ENCODE measurements around the genes ENPP4 and MEP1A.

- PRO-cap, result no peak
Measured at GRCh38 chr6:44200691-44201630, 15.8 kb upstream of the MYMX start.

- PRO-cap, result no peak
Measured at GRCh38 chr6:44222176-44222478, 1.3 kb upstream of the SLC29A1 start.

DNA sequence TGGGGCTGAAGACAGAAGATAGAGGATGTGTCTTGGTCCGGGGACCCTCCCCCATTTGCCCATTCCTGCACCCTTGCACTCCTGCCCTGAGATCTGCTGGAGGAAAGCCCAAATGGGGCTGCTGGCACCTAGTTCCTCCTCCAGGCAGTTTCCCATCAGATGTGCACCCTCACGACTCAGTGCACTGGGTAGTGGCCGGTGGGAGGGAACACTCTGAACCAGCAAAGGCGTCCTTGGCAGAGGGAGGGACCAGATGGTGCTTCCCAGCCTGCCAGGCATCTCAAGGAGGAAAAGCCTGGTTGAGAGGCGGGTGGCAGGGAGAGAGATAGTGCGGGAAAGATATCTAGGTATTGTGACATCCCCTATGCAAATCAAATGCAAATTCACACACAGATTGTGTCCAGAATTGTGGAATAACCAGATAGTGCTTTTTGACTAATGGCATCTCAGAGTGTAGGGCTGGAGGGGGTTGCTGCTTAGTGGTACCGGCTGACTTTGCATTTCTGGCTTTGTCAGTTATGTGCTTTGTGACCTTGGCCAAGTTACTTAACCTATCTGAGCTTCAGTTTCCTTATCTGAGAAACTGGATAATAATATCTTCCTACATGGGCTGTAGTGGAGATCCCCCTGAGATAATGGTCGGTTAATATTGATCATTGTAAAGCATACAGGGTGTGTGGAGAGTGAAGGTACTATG, 7.6 kb downstream of the TCTE1 start:
- PRO-cap, result no peak

DNA sequence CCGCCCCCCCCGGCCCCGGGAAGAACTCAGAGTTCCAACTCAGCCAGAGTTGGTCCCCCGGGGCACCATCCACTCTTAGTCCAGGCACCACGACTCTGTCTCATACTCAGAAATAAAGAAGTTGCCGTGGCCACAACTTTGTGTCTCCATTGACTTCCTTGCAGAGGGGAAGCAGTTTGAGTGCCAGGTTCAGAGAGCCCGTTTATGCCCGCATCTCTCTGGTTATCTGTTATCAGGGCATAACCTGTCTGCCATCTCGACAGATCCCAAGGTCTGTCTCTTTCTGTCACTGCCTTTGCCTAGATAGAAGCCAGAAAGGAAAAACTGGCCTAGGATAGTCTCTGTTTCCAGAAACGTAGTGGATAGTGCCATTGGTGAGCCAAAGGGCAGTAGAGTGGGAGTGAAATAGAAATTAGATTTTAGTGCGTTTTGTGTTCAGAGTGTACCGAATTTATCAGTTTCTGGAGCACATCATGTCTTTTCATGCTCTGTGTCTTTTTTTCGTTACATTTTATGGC, 708 bp downstream of the CDC5L start:
- PRO-cap, result unidirectional peak, minus-strand start at position 279 of the sequence

- PRO-cap, result no peak
Measured at GRCh38 chr6:44390165-44390586, 2.7 kb downstream of the CDC5L start.

DNA sequence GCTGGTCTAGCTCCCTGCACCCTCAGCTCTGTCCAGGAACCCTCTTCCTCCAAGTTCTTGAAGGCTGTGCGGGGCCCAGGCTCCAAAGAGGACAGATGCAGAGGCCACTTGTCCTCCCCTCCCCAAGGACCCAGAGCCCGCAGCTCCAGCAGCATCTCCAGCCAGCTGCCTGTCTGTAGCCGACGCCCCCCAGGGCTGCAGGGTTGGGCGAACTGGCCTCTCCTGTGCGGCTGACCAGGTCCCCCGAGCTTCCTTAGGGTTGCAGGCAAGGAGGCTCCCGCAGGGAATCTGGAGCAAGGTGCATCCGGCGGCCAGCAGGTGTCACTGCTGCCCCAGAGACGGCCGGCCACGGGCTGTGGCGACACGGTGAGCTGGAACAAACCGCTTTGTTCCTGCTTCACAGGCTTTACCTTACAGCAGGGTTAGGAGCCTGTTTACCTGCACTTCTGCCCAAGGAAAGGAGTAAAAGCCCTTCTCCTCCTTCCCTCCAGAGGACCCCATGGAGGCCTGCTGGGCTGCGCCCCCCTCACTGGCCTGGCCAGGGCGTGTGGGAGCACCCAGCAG, 88.1 kb downstream of the CDC5L start:
- PRO-cap, result no peak

DNA sequence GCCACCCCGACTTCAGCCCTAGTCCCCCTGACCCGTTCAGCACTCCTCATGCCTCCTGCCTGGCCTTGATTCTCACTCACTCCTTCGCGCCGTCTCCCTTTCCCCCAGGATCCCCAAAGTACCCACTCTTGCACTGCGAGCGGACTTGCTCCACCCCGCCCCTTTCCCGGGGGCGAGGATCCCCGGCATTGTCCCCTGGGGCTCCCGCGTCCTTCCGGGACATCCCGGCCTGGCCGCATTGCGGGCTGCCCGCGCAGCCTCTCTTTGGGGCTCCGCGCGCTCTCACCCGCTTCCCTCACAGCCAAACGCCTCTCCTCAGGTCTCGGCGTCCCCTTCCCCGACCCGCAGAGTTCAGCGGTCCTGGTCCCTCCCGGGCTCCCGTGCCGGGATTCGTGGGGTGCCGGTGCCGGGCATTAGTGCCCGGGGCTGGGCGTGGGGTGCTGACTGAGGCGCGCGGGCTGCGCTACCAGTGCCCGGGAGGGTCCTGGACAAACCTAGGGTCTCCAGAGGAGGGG, 45.5 kb upstream of the SUPT3H start:
- PRO-cap, result bidirectional peak, plus-strand start at position 222 of the sequence, minus-strand start at position 161 of the sequence; bidirectional peak, plus-strand start outside the sequence, minus-strand start at position 297 of the sequence

- PRO-cap, result no peak
Measured at GRCh38 chr6:45437200-45437644, 59.5 kb upstream of the SUPT3H start.

- PRO-cap, result no peak
Measured at GRCh38 chr6:45951527-45952539, 63.8 kb downstream of the CLIC5 start.

GRCh38 chr6:46053034-46053598, 37.5 kb upstream of the CLIC5 start:
- PRO-cap, result bidirectional peak, plus-strand start at chr6:46053397, minus-strand start at chr6:46053177

DNA sequence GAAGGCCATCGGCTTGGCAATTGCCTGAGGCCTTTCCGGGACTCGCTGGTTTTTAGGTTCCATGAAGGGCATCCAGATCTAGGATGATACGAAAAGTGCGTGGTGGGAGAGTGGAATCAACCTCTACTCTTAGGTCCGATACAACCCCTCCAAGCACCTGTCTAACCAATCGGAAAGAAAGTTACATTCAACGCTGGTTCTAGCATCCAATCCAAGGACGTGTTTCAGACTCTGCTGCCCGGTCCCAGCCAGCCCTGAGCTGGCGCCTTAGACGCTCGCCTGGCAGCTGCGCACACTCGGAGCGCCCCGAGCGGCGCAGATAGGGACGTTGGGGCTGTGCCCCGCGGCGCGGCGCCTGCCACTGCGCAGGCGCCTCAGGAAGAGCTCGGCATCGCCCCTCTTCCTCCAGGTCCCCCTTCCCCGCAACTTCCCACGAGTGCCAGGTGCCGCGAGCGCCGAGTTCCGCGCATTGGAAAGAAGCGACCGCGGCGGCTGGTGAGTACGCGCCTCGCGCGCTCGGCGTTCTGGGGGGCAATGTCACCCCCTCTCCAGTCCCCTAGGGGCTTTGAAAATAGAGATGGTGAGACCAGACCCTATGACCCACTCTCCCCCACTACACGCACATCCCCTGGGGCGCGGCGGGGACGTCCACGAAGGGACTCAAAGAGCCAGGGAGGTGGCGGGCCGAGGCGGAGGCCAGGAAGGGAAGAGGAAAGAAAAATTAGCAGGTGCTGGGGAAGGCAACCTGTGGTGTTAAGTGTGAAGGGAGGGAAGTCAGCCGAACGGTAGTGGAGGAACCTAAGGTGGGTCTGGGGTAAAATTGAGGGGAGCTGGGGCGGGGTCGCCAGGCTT, at the start of gene ENPP4:
TSS of gene ENPP4 (plus strand) at position 295 of the 852 bp plus-strand sequence.
- PRO-cap, result bidirectional peak, plus-strand start at position 270 of the sequence, minus-strand start at position 125 of the sequence

DNA sequence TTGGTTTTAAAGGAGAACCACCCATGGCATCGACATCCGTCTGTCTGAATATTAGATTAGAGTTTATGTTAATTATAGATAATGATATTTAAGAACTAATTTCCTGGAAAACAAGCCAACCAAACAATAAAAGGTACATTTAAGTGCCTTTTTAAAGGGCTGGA, 640 bp downstream of the ENPP4 start:
- PRO-cap, result no peak

DNA sequence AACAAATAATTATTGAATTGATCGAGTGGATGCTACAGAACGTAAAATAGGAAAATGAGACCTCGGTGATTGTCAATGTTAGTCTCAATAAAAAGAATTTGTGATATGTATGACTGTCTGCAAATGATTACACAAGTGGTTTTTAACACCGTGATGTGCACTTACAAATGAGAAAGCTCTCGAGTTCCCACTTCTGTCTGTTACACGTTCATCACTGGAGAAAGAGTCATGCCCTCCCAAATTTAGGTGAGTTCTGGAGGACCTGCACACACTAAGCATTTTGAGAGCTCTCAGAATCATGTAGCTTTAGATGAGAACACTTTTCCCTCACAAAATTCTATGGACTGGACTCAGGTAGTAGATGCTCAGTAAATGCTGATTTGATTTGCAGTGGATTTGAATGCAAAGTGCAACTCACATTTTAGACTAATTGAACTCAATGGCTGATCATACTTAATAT, 1.8 kb downstream of the RCAN2 start:
- PRO-cap, result no peak

- PRO-cap, result no peak
Measured at GRCh38 chr6:46506141-46506600, 14.9 kb upstream of the RCAN2 start.

GRCh38 chr6:46648828-46649279, 3.8 kb downstream of the CYP39A1 start:
- PRO-cap, result no peak

DNA sequence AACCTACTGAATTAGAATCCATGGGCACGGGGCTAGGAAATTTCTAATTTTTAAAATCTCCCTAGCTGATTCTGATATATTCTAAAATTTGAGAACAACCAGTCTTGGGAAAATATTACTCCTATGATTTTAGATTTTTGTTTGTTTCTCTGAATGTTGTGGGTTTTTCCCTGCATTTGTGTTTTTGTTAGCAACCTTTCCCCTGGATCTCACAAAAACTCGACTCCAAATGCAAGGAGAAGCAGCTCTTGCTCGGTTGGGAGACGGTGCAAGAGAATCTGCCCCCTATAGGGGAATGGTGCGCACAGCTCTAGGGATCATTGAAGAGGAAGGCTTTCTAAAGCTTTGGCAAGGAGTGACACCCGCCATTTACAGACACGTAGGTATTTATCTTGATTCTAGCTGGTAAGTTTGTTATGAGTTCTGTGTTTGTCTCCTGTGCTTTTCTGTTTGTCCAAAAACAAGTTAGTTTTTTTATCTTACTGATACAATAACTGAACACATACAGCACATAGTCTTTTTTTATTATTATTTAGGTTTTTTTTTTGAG, 3.0 kb downstream of the SLC25A27 start:
- PRO-cap, result no peak

GRCh38 chr6:46793193-46793653, at the start of gene MEP1A:
TSS of gene MEP1A (plus strand) at chr6:46793389.
- PRO-cap, result no peak

DNA sequence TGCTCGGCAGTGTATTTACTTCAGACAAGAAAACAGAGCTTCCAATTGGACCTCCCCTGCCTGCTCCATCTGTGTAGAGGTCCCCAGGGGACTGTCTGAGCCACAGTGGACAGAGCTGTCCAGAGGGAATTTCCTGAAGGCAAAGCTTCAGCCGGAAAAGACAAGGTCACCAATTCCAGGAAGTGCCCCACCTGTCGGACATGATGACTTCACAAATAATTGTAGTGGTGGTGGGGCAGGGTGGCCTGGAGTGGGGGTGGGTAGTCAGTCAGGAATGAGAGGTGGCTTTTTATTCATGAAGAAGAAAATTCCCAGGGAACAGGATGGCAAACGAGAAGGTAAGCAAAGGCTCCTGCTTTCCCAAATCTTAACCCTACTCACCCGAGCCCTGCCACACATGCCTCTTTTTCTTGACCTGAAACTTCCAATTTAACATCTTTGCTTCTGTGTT, 18.5 kb downstream of the ADGRF5 start:
- PRO-cap, result no peak

- PRO-cap, result no peak
Measured at GRCh38 chr6:46918475-46919341, 3.0 kb downstream of the ADGRF5 start.

- PRO-cap, result no peak
Measured at GRCh38 chr6:46935570-46936439, 14.1 kb upstream of the ADGRF5 start.